Cardiac fibroblast (primary cell): ENCODE results near the gene HNRNPLL.

DNA sequence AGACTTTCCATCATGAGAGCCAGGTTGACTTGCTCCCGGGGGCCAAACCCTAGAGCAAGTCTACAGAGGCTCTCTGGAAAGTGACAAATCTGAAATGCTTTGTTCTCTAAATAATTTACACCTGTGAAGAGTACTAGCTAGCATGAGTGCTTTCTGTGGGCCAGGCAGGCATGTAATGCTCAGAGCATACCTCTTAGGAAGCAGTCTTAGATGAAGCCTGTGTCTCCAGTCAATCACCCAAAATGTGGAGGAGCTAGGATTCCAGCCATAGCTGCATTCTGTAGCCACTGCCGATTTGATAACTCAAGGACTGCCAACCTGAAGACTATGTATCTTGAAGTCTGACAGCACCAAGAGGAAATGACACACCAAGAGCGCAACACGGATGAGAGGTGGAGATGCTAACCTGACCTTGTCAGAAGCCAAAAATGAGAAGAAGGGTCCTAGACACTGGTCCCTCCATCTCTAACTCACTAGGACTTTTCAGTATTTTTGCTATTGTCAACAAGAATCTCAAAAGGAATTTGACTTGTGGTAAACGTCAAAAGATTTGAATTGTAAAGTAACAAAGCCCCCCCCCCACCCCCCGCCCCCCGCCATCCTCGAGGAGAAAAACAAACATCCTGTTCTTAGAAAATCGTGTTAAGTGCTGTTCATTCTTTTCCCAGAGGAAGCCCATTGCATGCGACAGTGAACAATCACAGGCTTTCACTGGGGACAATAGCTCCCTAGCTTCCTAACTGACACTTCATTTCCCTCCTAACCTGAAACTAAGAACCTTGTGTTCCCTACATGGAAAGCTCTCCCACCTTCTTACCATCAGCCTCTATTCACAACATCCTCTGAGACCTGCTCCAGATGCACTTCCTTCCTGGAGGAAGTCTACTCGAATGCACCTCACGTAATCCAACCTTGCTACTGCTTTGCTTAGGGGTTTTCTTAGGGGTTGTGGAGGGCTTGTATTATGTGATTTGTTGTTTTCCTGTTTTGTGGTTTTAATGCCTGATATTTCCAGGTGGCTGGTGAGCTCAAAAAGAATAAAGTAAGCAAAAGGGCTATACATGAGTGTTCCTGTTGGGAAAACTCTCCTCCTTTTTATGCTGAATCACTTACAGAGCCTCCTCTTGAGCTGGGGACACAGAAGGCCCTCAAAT, 14.7 kb downstream of the CDC42EP3 start:
- RRBS, result no CpG with 5 or more reads among the region's 12 CpGs

DNA sequence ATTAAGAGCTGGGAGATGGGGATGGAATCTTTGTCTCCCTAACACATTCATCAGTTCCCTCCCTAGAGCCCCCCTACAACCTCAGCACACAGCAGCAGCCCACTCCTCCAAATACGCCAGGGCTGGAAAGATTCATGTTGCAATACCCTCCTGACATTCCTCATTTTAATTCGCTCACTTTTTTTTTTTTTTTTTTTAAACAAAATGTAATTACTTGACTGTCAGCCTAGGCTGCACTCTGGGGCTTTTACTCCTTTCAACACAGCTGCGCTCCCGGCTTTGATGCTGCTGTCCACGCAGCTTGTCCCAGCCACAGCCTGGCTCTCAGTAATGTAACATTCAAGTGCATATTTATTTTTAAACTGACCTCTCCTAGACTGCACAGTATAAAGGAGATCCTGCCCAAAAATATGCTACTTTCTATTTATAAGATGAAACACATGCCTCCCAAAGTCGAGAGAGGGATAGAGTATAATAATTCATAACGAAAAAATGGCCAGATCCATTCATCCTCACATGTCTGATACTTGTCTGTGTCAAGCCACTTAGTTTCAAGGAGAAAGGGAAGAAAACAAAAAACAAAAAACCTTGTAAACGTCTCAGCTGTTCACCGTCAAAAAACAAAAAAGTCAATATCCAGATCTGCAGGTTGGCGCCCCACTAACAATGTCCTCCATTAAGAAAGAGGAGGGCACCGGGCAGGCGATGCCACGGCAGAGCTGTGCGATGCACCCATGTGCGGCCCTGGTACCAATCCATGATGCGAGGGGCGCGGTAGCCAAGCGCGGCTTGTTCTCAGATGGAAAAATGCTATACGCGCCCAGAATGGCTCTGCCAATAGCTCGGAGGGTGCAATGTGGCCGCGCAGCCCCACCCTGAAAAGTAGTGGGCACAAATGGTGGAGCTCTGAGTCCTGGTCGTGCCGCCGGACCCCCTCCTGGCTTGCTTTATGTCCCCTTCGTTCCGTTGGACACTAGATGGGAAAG, 844 bp downstream of the CDC42EP3 start:
- RRBS, result no CpG with 5 or more reads among the region's 30 CpGs

- RRBS, result no CpG with 5 or more reads among the region's 9 CpGs
Observed at GRCh38 chr2:37688895-37689490, 17.6 kb upstream of the CDC42EP3 start.

DNA sequence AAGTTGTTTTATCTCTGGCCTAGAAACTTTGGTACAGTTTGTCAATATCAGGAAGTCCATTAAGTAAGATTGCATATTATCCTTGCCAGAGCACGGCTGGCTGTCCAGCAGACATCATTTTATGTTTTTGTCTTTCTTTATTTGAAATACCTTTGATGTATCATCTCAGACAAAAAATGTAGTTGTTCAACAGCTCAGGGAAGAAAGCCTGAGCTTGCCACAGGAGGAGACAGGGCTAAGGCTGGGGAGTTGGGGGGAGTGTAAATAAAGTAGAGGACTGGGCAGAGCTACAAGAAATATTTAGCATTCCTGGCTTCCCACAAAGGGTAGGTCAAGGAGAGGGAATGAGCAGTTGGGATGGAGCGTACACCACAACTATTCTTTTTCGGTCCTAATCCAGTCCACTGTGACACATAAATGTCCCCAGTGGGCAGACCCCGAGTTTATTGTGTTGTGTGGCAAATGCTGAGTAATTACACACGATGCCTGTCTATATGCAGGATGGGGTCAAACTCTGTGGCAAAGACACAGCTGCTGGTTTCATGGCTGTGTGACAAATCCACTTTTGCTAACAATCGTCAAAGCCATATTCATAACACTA, 97.0 kb upstream of the CDC42EP3 start:
- RRBS, result no CpG with 5 or more reads among the region's 6 CpGs

DNA sequence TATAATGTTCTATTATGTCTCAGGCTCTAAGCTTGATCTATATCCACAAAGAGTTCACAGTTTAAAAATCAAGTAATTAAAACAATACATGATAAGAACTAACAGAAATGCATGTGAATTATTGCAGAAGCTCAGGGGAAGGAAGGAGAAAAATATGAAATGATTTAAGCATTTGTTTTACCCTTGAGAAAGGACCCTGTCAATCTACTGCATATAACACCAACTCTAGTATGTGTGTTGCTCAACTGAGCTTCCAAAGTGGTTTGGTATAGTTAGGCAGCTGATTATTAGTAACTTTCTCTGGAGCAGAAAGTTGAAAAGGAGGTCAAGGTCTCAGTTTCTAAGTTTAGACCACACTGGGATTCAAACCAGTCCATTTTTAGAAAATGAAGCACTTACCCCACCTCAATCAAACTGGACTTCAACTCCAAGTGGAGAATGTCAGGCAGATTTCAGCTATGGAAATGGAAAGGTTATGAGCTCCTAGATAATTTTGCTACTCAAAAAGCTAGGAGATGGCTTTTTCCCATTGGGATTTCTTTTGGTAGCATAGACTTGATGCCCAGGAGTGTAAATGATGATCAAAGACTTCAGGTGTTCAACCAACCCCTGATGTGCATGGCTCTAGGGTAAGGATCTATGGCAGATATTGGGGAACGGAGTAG, 123.3 kb upstream of the CDC42EP3 start:
- RRBS, result no CpG with 5 or more reads among the region's 1 CpG

- RRBS, result no CpG with 5 or more reads among the region's 3 CpGs
Observed at GRCh38 chr2:37851553-37852024, 73.5 kb upstream of the RMDN2 start.

- RRBS, result no CpG with 5 or more reads among the region's 11 CpGs
Observed at GRCh38 chr2:37973520-37974140, 48.5 kb downstream of the RMDN2 start.

GRCh38 chr2:38377469-38377809, 366 bp upstream of the ATL2 start:
- RRBS, result no CpG with 5 or more reads among the region's 17 CpGs

DNA sequence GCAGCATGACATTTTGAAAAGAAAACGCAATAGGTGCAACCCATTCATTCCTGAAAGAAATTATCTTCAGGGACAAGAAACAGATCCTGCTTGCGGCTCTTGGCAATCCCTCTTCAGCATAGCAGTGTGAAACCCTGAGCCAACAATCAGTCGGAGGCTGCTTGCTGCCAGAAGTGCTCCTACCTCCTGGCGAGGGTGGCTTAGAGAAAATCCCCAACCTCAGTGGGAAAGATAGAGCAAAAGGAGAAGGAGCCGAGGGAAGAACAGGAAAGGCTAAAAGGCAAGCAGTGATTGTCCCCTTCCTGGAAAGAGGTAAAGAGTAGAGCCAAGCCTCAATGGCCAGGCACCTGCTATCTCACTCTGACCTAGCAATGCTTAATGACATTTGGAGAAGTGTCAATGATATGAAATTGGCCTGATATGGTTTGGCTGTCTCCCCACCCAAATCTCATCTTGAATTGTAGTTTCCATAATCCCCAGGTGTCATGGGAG, 66.2 kb upstream of the ATL2 start:
- RRBS, result no CpG with 5 or more reads among the region's 5 CpGs

DNA sequence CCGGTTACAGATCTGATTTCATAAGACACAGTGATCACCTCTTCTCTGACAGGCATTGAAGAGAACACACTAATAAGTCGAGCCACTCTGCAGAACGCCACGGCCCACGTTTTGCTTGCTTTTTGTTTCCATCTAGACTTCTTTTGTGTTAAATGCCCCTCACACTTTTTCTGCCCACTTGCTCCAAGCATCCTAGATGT, 85.4 kb downstream of the HNRNPLL start:
- RRBS, result no CpG with 5 or more reads among the region's 5 CpGs

- RRBS, result 1% methylated on average over 38 of the region's 68 CpGs
Observed at GRCh38 chr2:38602530-38603121, at the start of gene HNRNPLL. Gene HNRNPLL, minus strand, starts transcription at chr2:38602928.

- RRBS, result no CpG with 5 or more reads among the region's 4 CpGs
Observed at GRCh38 chr2:38671274-38671538, 5.3 kb downstream of the GALM start.

- RRBS, result no CpG with 5 or more reads among the region's 8 CpGs
Observed at GRCh38 chr2:38697426-38698069, 31.6 kb downstream of the GALM start.

- RRBS, result no CpG with 5 or more reads among the region's 1 CpG
Observed at GRCh38 chr2:38702562-38702848, 36.6 kb downstream of the GALM start.

- RRBS, result no CpG with 5 or more reads among the region's 12 CpGs
Observed at GRCh38 chr2:38740955-38742289, 9.7 kb downstream of the SRSF7 start.

- RRBS, result no CpG with 5 or more reads among the region's 3 CpGs
Observed at GRCh38 chr2:38746437-38747127, 4.6 kb downstream of the SRSF7 start.

- RRBS, result 5% methylated on average over 11 of the region's 59 CpGs
Observed at GRCh38 chr2:38960279-38960720, 70.6 kb downstream of the ARHGEF33 start.

DNA sequence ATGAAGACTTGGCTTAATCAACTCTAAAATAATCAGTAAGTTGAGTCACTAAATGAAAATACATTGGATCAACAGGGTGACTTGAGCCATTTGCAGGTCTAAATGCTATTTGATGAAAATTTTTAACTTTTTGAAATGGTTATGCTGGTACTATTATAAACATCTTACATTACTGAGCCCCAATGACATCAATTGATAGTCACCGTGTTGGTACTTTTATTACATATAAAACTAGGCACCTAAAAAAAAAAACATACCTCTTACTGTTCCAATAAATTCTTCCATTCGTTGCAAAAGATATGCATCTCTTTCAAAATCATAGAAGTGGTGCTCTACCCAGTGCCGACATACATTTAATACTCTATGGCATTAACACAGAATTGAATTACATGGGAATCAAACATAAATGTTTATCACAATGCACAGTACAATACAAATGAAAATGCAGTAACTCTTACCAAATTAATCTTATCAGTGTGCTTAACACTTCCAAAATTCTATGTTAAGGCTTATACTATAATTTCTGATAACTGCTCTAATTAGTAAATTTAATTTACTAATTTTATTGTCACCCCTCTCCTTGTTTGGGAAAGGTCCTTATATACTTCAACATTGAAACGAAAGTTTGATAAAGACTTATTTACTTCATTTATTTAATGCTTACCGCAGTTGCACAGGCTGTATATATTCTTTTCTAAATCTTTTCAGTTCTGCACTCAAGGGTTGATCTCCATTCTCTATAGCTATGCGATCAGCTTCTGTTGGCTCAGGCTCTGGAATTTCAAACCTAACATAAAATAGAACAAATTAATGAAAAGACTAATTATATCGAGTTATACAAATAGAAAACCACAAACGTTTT, 107.4 kb downstream of the SOS1 start:
- RRBS, result no CpG with 5 or more reads among the region's 8 CpGs

DNA sequence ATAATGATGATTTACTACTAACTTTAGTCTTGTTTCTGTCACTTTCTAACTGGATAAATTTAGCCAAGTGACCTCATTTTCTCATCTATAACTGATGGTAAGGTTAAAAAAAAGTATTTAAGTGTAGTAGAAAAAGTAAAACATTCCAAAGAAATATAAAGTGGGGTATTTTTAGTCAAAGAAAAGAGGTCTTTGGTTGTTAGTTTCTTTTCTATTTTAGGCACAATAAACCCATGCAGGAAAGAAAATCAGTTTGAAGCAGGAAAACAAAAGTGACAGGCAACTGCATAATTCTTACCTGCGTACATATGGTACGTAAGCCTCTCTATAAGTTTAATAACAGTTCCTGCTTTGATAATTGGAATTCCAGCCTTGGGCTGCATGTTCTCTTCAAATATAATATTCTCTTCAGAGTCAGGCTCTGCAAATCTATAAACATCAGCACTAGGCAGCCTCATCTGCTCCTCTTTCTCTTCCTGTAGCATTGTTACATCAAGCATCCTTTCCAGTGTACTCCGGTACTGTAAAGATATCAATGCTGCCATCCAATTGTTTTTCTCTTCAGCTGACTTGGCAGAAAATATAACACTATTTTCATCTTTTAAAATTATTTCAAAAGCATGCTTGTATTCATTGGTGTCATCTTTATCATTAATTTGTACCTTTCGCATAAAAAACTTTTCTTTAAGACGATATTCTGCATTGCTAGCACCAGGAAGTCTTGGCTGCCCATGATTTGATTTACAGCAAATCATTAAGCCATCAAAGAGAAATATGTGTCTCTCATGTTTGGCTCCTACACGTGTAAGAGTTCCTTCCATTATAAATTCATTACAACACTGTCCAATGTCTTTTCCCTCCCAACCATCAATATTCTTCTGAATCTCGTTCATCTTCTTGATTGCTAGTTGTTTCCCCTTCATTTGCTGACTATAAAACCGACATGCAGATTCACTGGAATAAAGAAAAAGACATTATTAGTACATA, 98.3 kb downstream of the SOS1 start:
- RRBS, result no CpG with 5 or more reads among the region's 8 CpGs

- RRBS, result no CpG with 5 or more reads among the region's 9 CpGs
Observed at GRCh38 chr2:39121286-39121557, 371 bp upstream of the SOS1 start.